Thoracic aorta (tissue), 1 donor: ENCODE data around the gene GPNMB.

- RAMPAGE, long total RNA: no peak
These were observed 29.9 kb upstream of the KLHL7 start for GRCh38 chr7:23075621-23076133.

- RAMPAGE, long total RNA: start-site peak on the plus strand at chr7:23246657-23246808, 780 reads
These were observed at the start of gene GPNMB for GRCh38 chr7:23246518-23247094. Gene GPNMB, plus strand, starts transcription at chr7:23246775.

DNA sequence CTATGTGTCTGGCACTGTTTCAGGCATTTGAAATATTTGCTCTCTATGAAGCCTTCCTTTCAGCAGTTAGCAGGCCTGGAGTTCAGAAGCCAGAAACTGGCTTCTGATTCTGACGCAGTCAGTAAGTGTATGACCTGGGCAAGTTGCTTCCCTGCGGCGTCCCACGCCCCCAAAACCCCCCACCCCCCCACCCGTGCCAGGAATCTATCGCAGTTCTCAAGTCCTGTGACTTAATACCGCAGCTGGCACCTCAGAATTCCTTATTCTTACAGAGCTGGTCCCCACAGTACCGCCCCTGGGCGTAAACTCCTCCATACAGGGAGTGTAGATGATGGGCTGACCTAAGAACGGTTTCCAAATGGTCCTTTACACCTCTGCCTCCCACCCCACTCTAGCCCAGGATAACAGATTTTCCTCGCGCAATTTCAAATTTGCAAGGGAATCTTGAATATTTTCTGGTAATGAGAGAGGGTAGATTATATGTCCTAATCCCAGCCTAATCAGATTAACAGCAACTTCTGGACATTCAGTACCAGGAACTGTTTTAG lies 588 bp upstream of the MALSU1 start:
- RAMPAGE, long total RNA: no peak

DNA sequence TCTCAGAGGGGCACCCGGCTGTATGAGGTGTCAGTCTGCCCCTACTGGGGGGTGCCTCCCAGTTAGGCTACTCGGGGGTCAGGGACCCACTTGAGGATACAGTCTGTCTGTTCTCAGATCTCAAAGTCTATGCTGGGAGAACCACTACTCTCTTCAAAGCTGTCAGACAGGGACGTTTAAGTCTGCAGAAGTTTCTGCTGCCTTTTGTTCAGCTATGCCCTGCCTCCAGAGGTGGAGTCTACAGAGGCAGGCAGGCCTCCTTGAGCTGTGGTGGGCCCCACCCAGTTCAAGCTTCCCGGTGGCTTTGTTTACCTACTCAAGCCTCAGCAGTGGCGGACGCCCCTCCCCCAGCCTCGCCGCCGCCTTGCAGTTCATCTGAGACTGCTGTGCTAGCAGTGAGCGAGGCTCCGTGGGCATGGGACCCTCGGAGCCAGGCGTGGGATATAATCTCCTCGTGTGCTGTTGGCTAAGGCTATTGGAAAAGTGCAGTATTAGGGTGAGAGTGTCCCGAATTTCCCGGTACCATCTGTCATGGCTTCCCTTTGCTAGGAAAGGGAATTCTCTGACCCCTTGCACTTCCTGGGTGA lies 12.5 kb downstream of the STK31 start:
- RAMPAGE, long total RNA: no peak

DNA sequence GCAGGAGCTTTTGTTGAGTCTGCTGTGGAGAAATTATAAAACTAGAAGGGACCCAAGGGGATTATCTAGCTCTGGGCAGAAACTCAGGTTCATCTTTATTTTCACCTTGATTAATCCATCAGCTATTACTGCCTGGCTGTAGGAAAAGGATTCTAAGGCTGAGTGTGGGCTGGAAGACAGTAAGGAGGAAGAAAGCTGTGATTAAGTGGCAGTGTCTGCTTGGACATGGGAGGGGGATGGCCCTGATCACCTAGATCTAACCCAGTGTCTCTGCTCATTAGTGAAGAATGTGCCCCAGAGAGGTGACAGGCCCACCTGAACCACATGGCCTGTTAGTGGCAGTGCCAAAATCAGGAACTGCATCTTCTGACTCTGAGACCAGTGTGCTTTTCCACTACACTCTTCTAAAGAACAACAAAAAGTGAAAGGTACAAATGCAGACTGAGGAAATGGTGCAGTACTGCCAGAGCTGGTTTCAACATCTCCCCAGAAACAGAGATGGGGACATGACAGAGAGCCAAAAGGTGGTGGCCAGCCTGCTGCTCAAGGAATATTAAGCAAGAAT lies 30.3 kb downstream of the GSDME start:
- RAMPAGE, long total RNA: no peak

DNA sequence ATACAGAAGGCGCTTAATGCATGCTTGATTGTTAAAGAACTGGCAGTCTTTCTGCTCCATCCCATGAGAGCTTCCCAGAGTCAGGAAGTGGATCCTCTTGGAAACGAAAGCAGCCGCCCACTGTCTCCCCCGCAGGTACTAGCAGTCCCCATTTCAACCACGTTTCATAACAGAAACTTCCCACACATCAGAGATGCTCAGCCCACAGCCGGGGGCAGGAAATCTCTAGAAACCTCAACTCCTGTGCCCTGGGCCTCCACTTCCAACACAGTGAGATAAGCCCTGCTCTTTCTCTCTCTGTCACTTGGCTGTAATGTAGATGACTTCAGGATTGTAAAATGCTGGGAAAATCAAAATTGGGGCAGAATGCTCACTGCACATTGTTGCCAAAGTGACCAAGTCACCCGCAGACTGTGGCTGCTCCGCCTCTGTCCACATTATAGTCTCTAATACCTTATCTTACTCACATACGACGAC lies 28.6 kb downstream of the GSDME start:
- RAMPAGE, long total RNA: no peak

DNA sequence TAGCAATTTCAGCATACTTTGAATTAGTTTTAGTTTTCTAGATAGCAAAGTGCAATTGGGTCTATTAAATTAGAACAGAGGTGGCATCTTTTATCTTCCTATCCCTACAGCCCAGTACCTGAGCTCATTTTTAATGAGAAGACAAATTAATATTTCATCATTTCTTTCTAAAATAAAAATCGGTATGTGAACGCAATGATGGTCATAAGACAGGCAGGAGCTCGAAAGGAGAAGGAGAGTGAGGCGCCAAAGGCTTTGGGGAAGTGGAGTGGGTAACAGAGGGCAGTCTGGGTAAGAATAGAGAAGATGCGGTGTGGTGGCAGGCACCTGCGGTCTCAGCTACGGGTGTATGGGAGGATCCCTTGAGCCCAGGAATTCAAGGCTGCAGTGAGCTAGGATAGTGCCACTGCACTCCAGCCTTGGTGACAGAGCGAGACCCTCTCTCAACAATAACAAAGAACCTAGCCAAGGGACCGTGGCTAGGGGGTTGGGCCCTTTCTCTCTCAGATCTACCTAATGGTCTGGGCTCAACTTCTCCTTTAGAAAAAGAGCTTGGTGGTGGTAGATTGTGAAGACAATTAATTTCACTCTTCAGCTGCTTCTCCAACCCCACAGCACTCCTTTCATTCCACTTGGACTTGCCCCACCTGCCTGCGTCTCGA lies 1.2 kb downstream of the GSDME start:
- RAMPAGE, long total RNA: no peak

GRCh38 chr7:24795037-24795788 lies 37.9 kb upstream of the GSDME start:
- RAMPAGE, long total RNA: no peak

- RAMPAGE, long total RNA: no peak
These were observed 83.8 kb downstream of the OSBPL3 start for GRCh38 chr7:24895986-24896780.

DNA sequence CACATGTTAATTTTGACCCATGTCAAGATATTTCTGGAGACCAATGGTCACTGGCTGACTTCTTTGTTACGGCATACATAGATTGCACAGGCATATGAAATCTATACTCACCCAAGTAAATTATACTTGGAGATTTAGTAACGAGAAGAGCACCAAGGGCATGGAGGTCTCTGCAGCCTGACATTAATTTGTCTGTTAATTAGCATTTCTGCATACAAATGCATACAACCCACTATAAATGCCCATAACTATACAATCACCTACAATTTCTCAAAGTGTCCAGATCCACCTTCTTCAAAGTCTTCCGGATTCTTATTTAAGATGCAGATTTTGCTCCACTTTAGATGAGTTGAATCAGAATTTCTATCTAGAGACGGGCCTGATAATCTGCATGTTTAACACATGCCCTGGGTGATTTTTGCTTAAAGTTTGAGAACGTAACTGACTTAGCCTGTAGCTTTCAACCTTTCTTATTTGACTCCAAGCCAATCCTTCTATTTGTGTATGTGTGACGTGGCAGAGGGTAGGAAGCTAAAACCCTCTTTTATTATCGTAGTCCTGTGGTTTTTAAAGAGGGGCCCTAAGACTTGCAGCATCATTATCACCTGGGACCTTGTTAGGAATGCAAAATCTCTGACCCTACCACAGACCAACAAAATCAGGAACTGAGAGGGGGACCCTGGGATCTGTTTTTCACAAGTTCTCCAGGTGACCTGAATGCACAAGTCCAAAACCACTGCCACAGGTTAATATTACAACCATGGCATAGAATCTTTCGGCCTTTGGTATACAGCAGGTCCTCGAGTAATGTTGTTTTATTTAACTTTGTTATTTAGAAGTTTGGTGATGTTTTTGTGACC lies 80.2 kb downstream of the OSBPL3 start:
- RAMPAGE, long total RNA: no peak

GRCh38 chr7:24910791-24911444 lies 69.1 kb downstream of the OSBPL3 start:
- RAMPAGE, long total RNA: no peak

GRCh38 chr7:25047704-25048224 lies 67.8 kb upstream of the OSBPL3 start:
- RAMPAGE, long total RNA: no peak

GRCh38 chr7:25114959-25116026 lies 9.8 kb downstream of the CYCS start:
- RAMPAGE, long total RNA: no peak

- RAMPAGE, long total RNA: no peak
These were observed 53.8 kb upstream of the NPVF start for GRCh38 chr7:25282127-25282475.

- RAMPAGE, long total RNA: no peak
These were observed 226.1 kb upstream of the NPVF start for GRCh38 chr7:25454248-25454859.

- RAMPAGE, long total RNA: no peak
These were observed 408.1 kb upstream of the NFE2L3 start for GRCh38 chr7:25743549-25744588.

GRCh38 chr7:25895180-25895782 lies 256.7 kb upstream of the NFE2L3 start:
- RAMPAGE, long total RNA: no peak

DNA sequence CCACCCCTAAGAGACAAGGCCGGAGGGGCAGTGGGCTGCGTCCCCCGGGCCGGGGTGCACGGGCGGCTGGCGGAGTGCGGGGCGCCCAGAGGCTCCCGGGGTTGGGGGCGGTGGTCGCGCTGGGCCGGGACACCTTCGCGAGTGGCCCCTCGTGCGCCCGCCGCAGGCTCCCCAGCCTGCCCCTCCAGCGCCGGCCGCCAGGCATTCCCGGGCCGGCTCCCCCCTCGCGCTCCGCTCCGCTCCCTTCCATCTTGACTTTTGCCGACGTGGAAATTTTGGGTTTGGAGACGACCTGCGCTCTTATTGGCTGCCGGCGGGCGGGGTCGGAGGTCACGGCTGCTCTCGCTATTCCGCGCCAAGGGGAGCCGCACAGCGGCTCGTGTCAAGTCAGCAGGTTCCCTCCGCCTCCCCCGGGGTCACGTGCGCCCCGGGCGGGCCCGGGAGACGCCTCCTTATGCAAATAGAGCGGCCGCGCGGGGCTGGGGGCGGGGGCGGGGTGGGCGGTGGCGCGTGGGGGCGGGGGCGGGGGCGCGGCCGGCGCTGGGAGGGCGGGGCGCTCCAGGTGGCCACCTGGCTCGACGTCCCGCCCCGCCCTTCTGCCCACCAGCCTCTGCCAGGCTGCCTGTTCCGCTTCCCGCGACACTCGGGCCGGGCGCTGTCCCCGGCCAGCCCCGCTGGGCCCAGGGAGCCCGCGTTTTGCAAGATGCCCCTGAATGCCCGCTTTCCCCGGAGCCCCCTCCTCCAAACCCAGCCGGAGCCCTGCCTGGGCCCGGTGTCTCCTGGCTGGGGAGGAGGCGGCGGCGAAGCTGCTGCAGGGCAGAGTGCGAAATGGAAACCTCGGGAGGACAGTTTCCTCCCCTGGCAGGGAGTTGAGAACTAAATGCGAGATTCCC lies 200.9 kb upstream of the NFE2L3 start:
- RAMPAGE, long total RNA: no peak

GRCh38 chr7:25967731-25968555 lies 184.1 kb upstream of the NFE2L3 start:
- RAMPAGE, long total RNA: no peak

- RAMPAGE, long total RNA: no peak
These were observed 18.2 kb downstream of the HNRNPA2B1 start for GRCh38 chr7:26182021-26183133.